Metastatic Liver Carcinoma in the Adrenal Gland (tissue), 2 donors: ENCODE measurements around a stretch of chr12.

DNA sequence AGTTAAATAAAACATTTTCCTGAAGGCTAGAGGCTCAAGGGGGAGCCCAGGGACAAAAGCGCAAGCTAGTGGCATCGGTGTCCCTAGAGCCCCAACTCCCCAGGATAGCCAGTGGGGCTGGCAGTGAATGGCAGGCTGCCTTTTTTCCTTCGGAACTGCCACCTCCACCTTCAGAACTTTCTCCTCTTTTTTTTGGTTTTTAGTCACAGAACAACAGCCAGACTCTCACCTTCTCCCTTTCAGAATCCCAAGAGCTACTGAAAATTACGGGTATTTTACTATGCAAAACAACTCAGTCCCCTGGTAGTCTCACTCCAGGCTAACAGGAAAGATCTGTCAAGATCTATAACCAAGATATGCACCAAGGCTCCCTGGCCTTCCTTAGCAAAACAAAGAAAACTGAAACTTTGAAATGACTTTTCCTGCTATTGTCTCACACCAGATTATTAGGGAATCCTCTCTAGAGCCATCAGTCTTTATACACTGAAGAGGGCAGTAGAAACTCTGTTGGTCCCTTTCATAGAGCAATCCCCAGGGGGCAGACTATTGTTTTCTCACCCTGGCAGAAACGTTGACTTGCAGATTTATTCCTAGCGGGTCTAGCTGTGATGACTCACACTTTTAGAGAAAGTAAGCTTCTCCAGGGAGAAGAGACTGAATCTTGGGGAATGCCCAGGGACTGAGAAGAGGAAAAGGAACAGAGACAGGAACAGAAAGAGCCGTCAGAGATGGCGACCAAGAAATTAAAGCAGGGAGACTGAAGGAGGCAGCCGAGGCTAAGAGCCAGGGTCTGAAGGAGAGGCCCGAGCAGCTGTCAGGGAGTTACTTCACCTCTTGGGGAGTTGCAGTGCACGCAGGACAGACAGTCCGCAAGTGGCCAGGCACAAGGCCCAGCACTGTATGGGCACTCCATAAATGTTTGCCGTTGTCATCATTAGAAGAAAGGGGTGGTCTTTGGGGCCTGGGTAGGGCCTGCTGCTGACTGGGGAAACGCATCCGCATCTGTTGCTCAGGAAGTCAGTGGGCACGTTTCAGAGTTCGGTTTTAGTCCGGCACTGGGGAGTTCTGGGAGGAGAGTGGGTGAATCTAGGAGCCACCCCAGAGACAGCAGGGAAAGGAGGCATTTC is 12.8 kb downstream of the PLEKHG6 start:
- PRO-cap, 2 experiments: no peak in any of the 2 experiments

DNA sequence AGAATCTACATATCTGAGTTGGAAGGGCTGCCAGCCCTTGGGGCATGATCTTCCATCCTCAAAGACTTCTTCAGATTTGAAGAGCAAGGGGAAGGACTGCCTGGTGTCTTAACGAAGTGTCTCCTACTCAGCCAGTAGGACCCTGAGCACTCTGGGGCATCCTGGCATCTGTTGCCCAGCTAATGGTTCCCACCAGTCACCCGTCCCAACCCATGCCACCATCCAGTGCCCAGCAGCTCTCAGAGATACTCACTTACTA is 9.1 kb downstream of the TNFRSF1A start:
- PRO-cap, 2 experiments: no peak in any of the 2 experiments

DNA sequence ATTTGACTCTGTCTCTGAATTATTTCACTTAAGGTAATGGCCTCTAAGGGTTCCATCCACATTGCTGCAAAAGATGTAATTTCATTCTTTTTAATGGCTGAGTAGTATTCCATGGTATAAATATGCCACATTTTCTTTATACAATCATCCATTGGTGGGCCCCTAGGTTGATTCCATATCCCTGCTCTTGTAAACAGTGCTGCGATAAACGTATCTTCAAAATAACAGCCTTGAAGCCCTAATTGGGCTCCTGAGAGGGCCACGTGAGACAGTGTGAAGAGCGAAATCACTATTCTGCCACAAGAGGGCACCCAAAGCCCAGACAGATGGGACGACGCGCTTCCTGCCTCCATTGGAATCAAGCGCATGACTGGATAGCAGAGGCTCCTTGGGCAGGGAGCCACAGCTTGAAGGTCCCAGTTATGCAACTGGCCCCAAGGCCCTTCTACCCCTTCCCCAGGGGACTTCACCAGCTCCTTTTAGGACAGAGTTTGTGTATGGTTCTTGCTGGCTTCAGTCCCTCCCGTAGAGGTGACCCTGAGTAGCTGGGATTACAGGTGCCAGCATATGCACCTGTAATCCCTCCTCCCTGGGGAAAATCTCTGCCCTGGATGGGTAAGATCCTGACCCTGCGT is 21.2 kb upstream of the CD27 start:
- PRO-cap, 2 experiments: no peak in any of the 2 experiments

GRCh38 chr12:6468896-6469614 is 1.4 kb downstream of the VAMP1 start:
- PRO-cap, 2 experiments: no peak in any of the 2 experiments

- PRO-cap, 2 experiments: no peak in any of the 2 experiments
Observed at GRCh38 chr12:6551432-6552615, 4.0 kb downstream of the IFFO1 start.

DNA sequence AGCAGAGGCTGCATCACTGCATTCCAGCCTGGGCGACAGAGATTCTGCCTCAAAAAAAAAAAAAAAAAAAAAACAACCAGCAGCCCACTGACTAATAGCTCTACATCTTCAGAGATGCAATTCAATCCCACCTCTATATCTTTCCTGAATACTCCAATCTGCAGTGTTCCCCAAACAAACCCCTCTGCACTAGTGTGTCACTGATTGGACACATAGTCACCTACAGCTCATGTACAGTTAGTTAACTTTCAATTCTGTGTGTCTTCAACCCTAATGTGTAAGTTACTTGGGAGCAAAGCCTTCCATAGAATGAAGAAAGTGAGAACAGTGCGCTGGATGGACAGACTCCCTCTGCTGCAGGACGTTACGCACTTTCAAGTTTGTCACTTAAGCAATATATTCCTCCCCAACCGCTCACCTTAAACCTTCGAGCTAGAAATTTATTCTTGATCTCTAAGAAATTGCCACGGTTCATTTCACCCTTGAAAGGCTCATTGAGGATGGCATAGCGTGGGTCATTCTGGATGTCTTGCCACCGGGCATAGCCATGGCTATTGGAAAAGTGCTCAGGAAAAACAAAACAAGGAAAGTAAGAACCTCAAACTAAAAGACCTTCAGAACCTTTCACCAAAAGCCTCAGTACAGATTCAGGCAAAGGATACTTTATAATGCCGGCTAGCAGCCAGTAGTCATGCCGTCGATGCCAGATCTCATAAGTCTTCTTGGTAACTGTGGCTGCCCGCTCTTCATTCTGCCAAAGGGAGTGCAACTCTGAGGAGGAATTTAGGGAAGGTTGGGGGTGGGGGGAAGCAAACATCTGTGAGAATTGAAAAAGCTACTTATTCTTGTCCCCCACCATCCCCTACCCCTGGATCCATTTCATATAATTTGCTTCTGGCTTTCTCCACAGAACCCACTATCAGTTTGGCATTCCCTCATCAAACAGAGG is 9.6 kb upstream of the NOP2 start:
- PRO-cap, 2 experiments: no peak in any of the 2 experiments

DNA sequence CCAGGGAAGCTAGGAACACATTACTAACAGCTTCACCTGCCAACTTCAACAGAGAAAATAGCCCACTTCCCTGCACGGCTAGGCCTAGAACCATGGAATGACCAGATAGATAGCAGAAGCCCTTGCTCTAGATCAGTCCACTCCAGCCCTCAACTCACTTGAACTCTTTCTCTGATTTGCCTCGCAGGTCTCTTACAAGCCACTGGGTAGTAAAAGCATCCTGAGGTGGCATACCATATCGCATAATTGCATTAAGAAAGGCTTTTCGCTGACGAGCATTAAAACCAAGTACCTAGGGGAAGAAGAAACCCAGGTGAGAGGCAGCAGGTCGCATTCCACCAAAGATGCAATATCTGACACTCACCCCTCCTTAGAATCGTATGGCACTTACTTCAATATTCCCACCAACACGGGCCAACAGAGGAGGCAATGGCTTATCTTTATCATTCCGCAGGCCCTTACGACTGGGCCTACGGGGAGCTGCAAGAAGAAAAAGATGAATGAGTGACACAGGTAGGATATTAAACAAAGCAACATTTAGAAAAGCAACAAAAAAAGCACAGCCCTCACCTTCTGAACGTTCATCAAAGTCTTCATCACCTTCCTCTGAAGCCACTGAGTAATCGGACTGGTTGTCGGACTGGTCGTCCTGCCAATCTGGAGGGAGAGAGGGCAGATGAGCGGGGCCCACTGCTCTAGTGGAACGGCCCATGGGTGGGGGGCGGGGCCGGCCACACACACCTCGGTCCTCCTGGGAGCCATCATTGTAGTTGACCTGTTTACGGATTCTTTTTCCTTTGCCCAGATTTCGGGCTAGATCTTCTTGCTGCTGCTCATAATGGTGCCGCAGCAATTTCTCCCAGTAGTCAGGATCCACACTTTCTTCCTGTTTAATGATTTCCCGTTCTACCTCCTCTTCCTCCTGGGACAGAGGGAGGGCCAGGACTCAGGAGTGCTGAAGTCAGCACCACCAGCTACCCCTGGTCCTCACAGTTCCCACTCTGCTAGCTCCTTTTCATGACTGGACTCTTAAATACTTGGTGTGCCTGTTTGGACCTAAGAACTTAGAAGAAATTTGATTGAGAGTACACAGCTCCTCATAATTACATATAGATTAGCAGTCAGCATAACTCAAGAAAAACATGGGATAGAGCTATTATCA is 14.7 kb upstream of the NOP2 start:
- PRO-cap, 2 experiments: no peak in any of the 2 experiments

- PRO-cap, 2 experiments: no peak in any of the 2 experiments
Observed at GRCh38 chr12:6619840-6621179, 13.1 kb upstream of the CHD4 start.

DNA sequence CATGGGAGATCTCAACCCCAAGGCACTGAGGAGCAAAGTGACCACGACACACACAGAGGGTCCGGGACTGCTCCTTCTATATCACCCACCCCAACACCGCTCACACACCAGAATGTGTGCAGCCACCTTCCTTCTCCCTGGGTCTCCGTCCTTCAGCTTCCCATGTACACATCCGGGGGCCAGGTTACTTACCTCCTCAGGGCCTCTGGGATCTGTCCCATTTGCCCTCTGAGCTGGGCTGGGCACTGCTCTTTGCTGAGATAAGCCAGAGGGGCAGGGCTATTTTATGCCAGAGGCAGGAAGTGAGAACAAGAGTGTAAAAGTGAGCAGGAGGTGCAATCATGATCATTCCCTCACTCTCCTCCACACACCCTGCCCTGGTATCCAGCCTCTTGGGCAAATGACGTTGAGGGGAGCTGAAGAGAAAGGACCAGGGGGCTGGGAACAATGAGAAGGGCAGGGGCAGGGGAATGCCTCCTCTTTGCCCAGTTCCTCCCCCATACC is 4.3 kb downstream of the LPAR5 start:
- PRO-cap, 2 experiments: no peak in any of the 2 experiments

GRCh38 chr12:6708549-6709385 is 8.2 kb upstream of the PIANP start:
- PRO-cap, 2 experiments: no peak in any of the 2 experiments

GRCh38 chr12:6729101-6729683 is 5.3 kb downstream of the COPS7A start:
- PRO-cap, 2 experiments: no peak in any of the 2 experiments

- PRO-cap, 2 experiments: peak in 2 of 2 experiments; most common plus-strand start chr12:6767073 (in 2); most common minus-strand start chr12:6766884 (in 2)
Observed at GRCh38 chr12:6766797-6767404, 738 bp downstream of the PTMS start.

- PRO-cap, 2 experiments: peak in 2 of 2 experiments; most common plus-strand start chr12:6768211 (in 2); most common minus-strand start chr12:6767924 (in 1)
Observed at GRCh38 chr12:6767564-6768472, 1.7 kb downstream of the PTMS start.

GRCh38 chr12:6769026-6770074 is 3.0 kb upstream of the LAG3 start:
- PRO-cap, 2 experiments: no peak in any of the 2 experiments

- PRO-cap, 2 experiments: no peak in any of the 2 experiments
Observed at GRCh38 chr12:6792972-6793474, 3.7 kb downstream of the CD4 start.

GRCh38 chr12:6818107-6818653 is 3.4 kb upstream of the GPR162 start:
- PRO-cap, 2 experiments: no peak in any of the 2 experiments

DNA sequence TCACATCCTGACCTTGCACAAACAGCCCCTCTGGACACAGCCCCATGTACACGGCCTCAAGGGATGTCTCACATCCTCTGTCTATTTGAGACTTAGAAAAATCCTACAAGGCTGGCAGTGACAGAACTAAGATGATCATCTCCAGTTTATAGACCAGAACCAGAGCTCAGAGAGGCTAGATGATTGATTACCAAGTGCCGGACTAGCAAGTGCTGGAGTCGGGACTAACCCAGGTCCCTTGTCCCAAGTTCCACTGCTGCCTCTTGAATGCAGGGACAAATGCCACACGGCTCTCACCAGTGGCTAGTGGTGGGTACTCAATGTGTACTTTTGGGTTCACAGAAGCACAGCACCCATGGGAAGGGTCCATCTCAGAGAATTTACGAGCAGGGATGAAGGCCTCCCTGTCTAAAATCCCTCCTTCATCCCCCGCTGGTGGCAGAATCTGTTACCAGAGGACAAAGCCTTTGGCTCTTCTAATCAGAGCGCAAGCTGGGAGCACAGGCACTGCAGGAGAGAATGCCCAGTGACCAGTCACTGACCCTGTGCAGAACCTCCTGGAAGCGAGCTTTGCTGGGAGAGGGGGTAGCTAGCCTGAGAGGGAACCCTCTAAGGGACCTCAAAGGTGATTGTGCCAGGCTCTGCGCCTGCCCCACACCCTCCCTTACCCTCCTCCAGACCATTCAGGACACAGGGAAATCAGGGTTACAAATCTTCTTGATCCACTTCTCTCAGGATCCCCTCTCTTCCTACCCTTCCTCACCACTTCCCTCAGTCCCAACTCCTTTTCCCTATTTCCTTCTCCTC is 1.6 kb upstream of the GPR162 start:
- PRO-cap, 2 experiments: no peak in any of the 2 experiments

DNA sequence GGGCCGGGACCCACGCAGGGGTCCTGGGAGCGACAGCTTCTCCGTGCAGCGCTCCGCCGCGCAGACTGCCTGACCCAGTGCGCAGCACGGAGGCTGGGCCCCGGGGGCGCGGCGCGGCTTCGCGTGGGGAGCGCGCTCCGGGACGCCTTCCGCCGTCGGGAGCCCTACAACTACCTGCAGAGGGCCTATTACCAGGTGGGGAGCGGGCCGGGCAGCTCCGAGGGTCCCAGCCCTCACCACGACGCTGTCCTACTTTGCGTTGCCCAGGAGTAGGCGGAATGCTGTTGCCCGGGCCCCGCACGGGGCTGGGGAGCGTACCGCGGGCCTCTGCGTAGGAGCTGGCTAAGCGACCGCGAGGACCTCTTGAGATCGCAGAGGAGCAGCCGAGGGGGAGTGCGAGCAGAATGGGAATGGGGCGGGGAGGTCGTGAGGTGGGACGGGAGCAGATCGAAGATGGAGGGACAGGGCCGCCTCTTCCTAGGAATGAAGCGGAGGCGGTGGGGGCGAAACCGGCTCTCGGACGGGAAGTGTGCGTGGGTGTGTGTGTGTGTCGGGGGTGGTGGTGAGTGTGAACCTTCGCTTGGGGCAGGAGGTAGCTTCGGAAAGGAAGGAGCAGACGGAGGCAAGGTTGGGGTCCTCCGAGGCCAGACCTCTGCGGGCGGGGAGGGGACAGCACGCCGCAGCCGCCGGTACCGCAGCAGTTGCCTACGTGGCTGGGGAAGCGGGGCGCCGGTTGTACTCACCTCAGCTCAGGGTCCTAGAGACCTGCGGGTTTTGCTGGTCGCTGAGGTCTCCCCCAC is 737 bp downstream of the P3H3 start:
- PRO-cap, 2 experiments: no peak in any of the 2 experiments

DNA sequence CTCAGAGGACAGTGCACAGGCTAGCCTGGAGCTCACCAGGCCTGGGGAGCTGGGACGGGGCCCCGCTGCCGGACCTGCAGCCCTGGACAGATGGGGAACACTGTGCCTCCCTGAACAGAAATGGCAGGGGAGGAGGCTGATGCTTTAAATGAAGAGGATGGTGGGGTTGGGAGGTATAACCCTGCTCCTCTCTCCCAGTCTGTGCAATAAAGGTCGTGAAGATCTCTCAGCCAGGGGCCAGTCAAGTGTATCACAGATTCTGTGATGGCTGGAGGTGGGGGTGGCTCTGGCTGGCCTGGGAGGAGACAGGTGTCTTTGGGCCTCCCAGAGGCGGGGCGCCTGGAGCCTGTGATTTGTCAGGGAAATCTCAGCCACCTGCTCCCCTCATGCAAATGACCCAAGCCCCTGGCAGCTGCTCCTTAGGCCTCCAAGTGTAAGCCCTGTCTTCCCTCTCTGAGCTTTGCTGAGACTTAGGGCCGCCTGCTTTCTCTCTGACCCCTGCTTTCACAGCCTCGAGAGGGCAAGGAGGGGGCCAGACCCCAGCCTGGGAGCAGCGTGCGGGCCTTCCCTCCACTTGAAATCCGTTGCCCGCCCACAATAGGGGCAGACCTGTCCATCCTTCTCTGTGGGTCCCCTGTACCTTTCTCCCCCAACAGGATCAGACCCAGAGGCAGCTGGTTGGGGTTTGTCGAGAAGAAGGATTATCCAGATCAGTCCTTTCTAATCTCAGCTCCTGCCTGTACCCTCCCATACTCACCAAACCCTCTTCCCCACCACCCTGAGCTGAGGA is 911 bp upstream of the GNB3 start:
- PRO-cap, 2 experiments: no peak in any of the 2 experiments

DNA sequence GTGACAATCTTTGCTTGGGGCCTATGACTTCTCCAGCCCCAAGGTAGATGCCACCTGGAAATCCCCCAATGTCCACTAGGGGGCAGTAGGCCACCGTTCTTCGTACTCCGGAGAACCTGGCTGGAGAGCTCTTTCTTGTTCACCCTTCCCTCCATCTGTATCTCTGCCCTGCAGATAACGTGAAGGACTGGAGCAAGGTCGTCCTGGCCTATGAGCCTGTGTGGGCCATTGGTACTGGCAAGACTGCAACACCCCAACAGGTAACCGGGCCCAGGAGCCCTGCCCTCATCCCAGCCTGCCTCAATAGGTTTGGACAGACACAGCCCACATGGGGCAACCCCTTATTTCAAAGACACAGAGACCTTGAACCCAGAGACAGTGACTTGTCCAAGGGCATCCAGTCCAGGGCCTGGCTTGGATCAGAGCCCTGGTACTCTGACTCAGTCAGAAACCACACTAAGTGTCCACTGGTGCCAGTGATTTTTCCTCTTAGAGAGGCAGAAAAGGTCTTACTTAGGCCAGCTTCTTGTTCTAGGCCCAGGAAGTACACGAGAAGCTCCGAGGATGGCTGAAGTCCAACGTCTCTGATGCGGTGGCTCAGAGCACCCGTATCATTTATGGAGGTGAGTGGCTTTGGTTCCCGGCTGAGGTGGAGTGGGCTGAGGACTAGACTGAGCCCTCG is 2.3 kb downstream of the TPI1 start:
- PRO-cap, 2 experiments: no peak in any of the 2 experiments